Occipital lobe (tissue), 2 donors: ENCODE data around the genes SEL1L3 and SMIM20.

- RAMPAGE, long total RNA = no peak
Measured at GRCh38 chr4:24849070-24849657, 53.8 kb downstream of the SOD3 start.

GRCh38 chr4:24979466-24979935 is 51.2 kb downstream of the LGI2 start:
- RAMPAGE, long total RNA = no peak

GRCh38 chr4:25158673-25159248 is 1.5 kb downstream of the SEPSECS start:
- RAMPAGE, long total RNA = no peak

- RAMPAGE, long total RNA = no peak
Measured at GRCh38 chr4:25178627-25179537, 18.6 kb upstream of the SEPSECS start.

DNA sequence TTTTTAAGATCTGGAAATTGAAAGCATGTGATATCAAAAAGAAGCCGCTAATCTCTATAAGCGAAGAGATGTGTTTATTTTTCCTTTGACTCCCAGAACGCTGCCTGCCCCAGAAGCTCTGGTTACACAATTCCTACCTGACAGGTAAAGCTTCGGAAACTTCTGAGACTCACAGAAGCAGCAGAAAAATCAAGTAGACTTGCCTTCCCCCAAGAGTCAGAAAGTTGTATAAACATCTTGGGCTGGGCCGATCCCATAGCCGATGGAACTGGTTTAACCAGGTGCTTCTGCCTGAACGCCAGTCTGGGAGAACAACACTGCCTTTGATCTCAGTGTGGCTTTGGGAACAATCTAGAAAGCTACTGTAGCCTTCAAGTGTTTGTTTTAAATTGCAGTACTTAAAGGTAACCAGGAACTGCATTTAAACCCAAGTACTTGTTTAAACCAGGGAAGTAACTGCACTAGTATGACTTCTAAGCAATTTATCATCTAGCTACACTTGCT is 12.7 kb upstream of the ZCCHC4 start:
- RAMPAGE, long total RNA = no peak

GRCh38 chr4:25440397-25440677 is 63.3 kb downstream of the ANAPC4 start:
- RAMPAGE, long total RNA = no peak

DNA sequence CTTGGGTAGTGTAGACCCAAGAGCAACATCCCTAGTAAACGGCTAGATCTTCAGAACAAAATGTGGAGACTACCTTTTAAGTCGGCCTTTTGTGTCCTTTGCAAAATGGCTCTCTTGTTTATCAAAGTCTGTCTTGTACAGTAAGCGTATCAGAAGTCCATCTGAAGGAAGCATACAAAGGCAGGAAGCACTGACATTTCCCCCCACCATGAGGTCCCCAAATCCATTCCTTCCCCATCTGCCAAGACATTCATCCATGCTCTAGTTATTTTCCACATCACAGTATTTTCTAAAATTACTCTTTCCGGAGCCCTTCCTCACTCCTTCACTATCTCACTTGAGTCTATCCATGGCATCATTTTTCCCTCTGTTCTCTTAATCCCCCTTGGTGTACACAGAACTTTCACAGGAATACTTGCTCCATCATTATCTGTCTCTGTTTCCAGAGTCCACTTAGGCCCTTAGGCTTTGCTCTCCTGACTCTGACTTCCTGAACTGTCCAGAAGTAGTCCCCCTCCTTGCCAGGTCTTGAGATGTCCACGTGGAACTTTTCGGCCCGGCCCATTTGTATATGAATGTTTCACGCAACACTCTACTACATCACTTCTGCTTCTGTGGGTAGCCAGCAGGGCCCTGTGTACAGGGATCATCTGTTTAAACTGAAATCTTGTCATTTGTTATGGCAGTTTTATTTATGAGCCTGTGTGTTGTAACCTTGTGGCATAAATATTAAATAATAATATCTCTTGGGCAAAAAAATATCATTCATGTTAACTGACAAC is 2.1 kb downstream of the SEL1L3 start:
- RAMPAGE, long total RNA = no peak

- RAMPAGE, long total RNA = no peak
Measured at GRCh38 chr4:25862646-25863405, at the start of gene SEL1L3. TSS of gene SEL1L3 (minus strand) at chr4:25862988.

GRCh38 chr4:25904802-25905017 is 9.3 kb upstream of the SMIM20 start:
- RAMPAGE, long total RNA = no peak

DNA sequence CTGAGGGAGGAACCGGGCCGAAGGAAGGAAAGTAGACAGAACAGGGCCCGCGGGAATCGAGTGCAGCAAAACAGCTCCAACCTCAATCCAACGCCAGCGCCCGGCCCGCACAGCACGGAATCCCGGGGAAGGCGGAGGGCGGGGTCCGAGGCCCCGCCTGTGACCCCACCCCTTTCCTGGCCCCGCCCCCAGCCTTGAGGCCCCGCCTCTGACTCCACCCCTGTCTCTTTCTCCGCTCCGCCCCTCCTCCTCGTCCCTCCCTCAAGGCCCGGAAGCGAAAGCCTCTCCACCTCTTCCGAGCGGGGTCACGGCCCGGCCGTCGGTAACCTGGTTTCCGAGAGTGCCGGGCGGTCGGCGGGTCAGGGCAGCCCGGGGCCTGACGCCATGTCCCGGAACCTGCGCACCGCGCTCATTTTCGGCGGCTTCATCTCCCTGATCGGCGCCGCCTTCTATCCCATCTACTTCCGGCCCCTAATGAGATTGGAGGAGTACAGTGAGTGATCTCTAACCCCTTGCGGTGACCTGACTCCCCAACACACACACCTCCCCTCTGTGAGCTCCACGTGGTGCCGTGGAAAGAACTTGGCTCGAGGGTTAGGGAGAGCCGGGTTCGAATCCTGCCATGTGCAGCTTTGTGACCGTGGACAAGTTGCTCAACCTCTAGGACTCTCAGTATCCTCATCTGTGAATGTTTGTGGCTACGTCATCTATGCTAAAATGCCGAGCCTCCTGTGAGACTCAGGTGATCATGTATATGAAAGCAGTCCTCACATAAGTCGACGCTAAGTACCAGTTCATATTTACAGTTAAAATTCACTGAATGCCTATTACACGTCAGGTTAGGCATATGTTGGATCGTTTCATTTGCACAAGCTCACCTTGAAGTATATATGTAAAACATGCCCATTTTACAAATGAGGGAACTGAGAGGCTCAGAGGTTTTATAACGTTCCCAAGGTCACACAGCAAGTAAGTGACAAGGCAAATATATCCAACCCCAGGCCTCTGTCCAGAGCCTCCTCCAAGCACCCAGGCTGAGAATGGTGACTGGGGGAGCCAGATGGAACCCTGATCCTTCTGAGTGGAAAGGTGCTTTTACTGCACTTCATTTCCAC is at the start of gene SMIM20:
SMIM20 (plus strand) TSS at position 291 of the 1,115 bp plus-strand sequence.
- RAMPAGE, long total RNA = start-site peak on the plus strand centred at position 314 of the sequence, 52 bp wide, 249 and 410 reads in 2 replicates

- RAMPAGE, long total RNA = no peak
Measured at GRCh38 chr4:25919697-25920204, 5.7 kb downstream of the SMIM20 start.

- RAMPAGE, long total RNA = no peak
Measured at GRCh38 chr4:26015141-26015846, 101.3 kb downstream of the SMIM20 start.

GRCh38 chr4:26764361-26765343 is 96.0 kb upstream of the STIM2 start:
- RAMPAGE, long total RNA = no peak

DNA sequence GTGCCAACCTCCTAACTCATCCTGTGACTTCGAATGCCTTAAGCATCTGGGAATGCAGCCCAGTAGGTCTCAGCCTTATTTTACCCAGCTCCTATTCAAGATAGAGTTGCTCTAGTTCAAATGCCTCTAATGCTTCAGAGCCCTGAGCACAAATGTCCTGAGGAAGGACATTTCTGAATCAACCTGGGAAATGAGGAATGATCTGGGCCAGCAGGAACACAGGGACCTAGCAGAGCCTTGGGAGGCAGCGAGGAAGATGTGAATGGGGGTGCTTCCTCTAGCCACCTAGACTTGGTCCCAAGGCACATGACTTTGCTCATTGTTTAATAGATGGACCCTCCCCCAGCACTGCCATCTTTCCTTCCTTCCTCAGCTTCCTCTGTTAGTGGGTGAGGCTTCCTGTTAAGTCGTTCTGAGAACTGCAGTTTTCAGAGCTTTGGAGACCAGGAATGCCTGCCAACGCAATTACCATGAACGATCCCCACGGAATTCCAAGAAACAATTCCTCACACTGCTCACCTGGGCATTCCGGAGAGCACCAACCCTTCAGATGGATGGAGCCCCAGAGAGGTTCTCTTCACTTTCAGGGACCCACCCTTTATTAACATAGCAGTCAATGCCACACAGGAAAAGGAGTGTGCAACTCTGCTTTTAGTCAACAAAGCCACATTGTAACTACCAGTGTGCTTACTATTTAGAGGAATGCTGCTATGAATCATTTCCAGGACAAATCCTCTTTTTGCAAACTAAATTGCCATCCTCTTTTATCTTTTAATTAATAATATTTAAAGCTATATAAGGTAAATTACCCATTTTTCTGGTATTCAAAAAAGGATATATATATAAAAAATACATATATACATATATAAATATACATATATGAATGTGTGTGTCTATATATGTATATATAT is 48.5 kb upstream of the STIM2 start:
- RAMPAGE, long total RNA = no peak

GRCh38 chr4:26826479-26827337 is 33.9 kb upstream of the STIM2 start:
- RAMPAGE, long total RNA = no peak

- RAMPAGE, long total RNA = no peak
Measured at GRCh38 chr4:26861080-26861724, 561 bp downstream of the STIM2 start.

- RAMPAGE, long total RNA = no peak
Measured at GRCh38 chr4:26884370-26885053, 23.9 kb downstream of the STIM2 start.

DNA sequence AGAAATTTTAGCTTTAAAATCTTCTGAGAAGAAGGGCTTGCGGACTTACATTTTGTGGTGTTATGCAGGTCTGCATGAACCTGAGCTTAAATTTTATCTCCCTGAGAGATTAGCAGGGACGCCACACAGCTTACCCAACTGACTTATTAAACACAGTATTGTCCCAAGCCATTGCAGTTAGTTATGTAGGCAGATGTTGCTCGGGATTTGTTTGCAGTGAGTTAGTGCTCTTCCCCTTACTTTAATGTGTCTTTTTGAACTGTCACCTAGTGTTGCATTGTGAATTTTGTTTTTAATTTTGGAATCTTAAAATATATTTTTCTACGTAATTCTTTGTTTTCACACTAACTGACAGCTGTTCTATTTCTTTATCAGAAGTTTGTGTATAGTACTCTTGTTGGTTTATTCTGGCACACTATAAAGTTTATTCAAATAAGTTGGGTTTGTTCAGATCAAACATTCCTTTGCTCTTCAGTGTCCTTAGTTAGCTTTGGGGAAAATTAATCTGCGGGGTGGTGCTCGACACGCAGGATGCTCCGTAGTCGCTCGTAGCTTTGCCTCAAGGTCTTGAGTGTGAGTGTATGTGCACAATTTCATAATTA is 145.4 kb downstream of the STIM2 start:
- RAMPAGE, long total RNA = no peak

DNA sequence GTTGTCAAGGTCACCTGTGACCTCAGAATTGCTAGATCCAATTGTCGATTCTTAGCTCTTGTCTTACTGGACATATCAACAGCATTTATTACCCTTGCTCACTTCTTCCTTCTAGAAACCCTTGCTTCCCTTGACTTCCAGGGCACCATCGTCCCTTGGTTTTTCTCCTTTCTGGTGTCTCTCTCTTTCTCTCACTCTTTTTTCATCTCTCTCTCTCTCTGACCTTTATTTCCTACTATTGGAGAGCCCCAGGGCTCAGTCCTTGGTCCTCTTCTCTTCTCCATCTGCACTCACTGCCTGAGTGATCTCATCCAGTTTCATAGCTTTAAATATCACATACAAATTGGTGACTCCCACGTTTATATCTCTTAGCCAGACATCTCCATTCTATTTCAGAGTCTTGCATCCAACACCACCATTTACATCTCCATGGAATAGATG is 387.9 kb downstream of the STIM2 start:
- RAMPAGE, long total RNA = no peak

- RAMPAGE, long total RNA = no peak
Measured at GRCh38 chr4:30411315-30411636, 308.9 kb upstream of the PCDH7 start.